LNCaP clone FGC (cell line): ENCODE results near the genes LPAR1 and PTGR1.

DNA sequence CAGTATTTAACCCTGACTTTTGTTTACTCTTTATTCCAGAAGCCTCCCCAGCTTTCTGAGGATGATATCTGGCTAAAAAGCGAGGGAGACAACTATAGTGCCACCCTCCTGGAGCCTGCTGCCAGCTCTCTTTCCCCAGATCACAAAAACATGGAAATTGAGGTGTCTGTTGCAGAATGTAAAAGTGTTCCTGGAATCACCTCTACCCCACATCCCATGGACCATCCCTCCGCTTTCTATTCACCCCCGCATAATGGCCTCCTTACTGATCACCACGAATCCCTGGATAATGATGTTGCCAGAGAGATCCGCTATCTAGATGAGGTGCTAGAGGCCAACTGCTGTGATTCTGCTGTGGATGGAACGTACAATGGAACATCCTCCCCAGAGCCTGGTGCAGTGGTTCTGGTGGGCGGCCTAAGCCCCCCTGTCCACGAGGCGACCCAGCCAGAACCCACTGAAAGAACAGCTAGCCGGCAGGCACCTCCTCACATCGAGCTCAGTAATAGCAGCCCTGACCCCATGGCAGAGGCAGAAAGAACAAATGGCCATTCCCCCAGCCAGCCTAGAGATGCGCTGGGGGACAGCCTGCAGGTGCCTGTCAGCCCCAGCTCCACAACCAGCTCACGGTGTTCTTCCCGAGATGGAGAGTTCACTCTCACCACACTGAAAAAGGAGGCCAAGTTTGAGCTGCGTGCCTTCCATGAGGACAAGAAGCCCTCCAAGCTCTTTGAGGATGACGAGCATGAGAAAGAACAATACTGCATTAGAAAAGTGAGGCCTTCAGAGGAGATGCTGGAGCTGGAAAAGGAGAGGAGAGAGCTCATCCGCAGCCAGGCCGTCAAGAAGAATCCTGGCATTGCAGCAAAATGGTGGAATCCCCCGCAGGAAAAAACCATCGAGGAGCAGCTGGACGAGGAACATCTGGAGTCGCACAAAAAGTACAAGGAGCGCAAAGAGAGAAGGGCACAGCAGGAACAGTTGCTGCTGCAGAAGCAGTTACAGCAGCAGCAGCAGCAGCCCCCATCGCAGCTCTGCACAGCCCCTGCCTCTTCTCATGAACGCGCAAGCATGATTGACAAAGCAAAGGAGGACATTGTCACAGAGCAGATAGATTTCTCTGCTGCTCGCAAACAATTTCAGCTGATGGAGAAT lies 71.5 kb downstream of the C9orf152 start:
- RRBS, 2 experiments: no CpG with 5 or more reads among the region's 27 CpGs

GRCh38 chr9:110156823-110157494 lies 51.0 kb downstream of the C9orf152 start:
- RRBS, 2 experiments: no CpG with 5 or more reads among the region's 5 CpGs

DNA sequence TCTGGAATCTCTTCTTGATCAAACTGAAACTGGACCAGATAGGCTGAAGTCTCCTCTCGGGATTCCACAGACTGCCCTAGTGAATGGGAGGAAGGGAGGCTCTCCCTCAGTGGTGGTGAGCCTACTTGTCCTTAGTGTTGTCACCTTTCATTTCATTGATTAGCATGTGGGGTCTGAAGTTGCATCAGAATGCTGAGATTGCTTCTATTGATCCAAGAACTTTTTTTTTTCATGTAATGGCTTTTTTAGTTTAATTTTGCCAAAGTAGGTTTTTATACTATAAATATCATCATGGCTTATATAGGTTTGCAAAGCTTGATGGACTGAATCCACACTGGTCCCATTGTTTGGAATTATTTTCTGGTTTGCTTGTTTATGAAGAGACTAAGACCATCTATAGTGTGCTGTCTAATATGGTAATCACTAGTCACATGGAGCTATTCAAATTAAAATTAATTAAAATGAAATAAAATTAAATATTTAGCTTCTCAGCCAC lies 40.4 kb downstream of the C9orf152 start:
- RRBS, 2 experiments: no CpG with 5 or more reads among the region's 1 CpG

- RRBS, 2 experiments: no CpG with 5 or more reads among the region's 13 CpGs
Observed at GRCh38 chr9:110220614-110221385, 12.8 kb upstream of the C9orf152 start.

GRCh38 chr9:110257254-110257843 lies 1.0 kb upstream of the TXN start:
- RRBS, 2 experiments: no CpG with 5 or more reads among the region's 9 CpGs

- RRBS, 2 experiments: no CpG with 5 or more reads among the region's 6 CpGs
Observed at GRCh38 chr9:110445710-110446116, 108.0 kb upstream of the TXNDC8 start.

- RRBS, 2 experiments: no CpG with 5 or more reads among the region's 4 CpGs
Observed at GRCh38 chr9:110928534-110929217, 109.6 kb downstream of the LPAR1 start.

- RRBS, 2 experiments: 8 to 15% methylated on average over 36 of the region's 116 CpGs
Observed at GRCh38 chr9:111037702-111038639, at the start of gene LPAR1. Gene LPAR1, minus strand, starts transcription at chr9:111038470.

- RRBS, 2 experiments: no CpG with 5 or more reads among the region's 3 CpGs
Observed at GRCh38 chr9:111298599-111299247, 31.3 kb downstream of the OR2K2 start.

GRCh38 chr9:111462906-111463614 lies 21.1 kb downstream of the ECPAS start:
- RRBS, 2 experiments: no CpG with 5 or more reads among the region's 3 CpGs

- RRBS, 2 experiments: no CpG with 5 or more reads among the region's 5 CpGs
Observed at GRCh38 chr9:111578688-111579142, 20.7 kb downstream of the PTGR1 start.

DNA sequence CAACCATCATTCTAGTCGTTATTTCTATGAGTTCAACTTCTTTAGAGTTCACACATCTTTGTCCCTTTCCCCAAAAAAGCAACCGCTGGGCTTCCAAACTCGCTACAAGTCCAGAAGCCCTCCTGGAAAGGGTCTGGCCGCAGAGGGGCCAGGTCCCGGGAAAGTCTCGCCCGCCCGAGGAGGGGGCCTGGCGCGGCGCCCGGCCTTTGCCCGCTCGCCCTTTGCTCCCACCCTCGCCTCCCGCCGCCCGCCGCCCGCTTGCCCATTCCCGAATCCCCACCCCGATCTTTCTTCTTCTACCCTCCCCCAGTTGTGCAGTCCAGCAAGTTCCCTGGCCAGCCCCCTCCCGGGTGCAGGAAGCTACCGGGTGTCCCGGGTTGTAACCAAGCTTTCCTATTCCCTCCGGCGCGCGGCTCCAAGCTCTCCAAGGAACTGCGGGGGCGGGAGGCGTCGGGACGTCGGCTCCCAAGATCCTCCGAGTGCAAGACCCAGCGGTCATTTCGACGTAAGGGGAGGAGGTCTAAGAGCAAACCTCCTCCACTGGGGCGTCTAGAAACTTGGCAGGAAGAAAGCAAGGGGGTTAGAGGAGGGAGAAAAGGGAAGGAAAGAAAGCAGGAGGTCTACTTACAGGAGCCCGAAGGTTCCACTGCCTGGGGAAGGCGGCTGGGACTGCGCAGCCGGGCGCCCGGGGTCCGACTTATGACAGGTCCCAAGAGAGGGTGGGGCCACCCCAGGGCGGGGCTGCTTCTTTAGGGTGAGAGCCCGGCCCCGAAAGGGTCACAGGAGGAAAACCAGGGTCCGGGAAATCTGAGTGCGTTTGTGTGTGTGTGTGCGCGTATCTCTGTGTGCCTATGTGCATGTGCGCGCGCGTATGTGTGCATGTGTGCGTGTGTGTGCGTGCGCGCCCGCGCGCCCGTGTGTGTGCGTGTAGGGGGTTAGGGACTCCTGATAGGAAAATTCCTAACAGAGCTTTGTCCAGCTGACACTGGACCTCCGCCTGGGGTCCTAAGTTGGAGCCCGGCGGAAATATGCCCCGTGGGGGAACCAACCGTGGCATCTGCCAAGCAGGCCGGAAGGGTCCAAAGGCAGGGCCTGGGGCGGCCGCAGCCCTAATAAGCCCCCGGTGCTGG lies at the start of gene PTGR1:
Gene PTGR1 (minus strand): TSS at position 673 of the 1,130 bp plus-strand sequence.
- RRBS, 2 experiments: 35 to 37% methylated on average over 20 of the region's 76 CpGs

DNA sequence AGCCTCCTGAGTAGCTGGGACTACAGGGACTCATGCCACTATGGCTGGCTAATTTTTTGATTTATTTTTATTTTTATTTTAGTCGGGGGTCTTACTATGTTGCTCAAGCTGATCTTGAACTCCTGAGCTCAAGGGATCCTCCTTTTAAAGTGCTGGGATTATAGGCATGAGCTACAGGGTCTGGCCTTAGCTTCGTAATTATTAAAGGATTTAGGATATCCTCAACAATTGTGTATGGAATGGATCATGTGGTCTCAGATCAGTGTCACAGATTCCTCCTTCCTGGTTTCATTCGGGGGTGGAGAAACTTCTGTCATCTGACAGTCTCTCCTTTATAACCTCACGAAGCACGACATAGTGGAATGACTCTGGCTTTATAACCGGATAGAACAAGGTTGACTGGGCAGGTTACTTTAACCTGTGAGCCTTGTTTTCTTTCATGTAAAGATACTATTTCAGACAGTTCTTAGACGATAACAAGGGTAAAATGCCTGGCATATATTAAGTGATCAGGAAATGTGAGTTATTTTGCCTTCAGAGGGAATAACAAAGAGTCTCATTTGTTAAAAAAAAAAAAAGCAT lies 4.4 kb upstream of the GNG10 start:
- RRBS, 2 experiments: no CpG with 5 or more reads among the region's 7 CpGs

DNA sequence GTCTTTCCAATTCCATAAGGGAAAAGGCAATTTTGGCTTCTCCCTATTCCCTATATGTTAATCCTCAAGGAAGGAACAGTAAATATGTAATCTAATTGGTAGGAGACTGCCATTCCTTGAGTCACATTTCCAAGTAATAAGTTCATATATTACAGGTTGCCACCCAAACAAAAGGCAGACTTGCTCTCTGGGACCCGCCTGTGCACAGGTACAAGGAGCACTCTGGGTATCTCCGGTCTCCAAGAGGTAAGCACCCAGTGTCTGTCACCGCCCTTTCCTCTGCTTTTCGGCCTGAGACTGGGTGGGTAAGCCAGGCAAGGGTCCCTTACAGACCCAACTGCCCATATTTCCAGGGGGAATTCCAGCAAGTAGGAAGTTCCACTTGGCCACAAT lies 82.0 kb downstream of the SUSD1 start:
- RRBS, 2 experiments: no CpG with 5 or more reads among the region's 4 CpGs

GRCh38 chr9:112286207-112286922 lies 47.1 kb downstream of the PTBP3 start:
- RRBS, 2 experiments: no CpG with 5 or more reads among the region's 4 CpGs

GRCh38 chr9:112348135-112349465 lies 15.2 kb upstream of the PTBP3 start:
- RRBS, 2 experiments: 18 to 63% methylated on average over 1 of the region's 28 CpGs

DNA sequence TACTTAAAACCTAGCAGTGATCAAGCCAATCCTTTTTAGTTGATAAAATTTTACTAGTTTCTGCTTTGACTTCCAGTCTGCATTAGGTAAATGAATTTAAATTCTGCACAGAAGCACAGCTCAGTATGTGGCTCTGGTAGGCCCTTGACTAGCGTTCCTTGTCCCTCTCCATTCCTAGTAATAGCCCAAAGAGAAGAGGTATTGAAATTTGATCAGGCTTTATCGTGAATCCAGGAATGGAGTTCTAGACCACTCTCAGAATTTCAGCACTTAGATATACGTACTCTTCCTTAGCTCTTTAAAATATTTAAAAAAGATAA lies 2.3 kb downstream of the KIAA1958 start:
- RRBS, 2 experiments: no CpG with 5 or more reads among the region's 3 CpGs

GRCh38 chr9:112573834-112574856 lies 87.5 kb downstream of the KIAA1958 start:
- RRBS, 2 experiments: no CpG with 5 or more reads among the region's 9 CpGs

- RRBS, 2 experiments: no CpG with 5 or more reads among the region's 6 CpGs
Observed at GRCh38 chr9:112762172-112762371, 11.5 kb downstream of the SNX30 start.

- RRBS, 2 experiments: no CpG with 5 or more reads among the region's 9 CpGs
Observed at GRCh38 chr9:112771795-112772726, 21.5 kb downstream of the SNX30 start.